Tongue (tissue), 2 donors: ENCODE results near the gene MAK.

GRCh38 chr6:10510675-10511017 lies 10.5 kb upstream of the GCNT2 start:
- RAMPAGE, long total RNA: no peak

GRCh38 chr6:10719728-10720845 lies 2.8 kb upstream of the TMEM14C start:
- RAMPAGE, long total RNA: no peak

DNA sequence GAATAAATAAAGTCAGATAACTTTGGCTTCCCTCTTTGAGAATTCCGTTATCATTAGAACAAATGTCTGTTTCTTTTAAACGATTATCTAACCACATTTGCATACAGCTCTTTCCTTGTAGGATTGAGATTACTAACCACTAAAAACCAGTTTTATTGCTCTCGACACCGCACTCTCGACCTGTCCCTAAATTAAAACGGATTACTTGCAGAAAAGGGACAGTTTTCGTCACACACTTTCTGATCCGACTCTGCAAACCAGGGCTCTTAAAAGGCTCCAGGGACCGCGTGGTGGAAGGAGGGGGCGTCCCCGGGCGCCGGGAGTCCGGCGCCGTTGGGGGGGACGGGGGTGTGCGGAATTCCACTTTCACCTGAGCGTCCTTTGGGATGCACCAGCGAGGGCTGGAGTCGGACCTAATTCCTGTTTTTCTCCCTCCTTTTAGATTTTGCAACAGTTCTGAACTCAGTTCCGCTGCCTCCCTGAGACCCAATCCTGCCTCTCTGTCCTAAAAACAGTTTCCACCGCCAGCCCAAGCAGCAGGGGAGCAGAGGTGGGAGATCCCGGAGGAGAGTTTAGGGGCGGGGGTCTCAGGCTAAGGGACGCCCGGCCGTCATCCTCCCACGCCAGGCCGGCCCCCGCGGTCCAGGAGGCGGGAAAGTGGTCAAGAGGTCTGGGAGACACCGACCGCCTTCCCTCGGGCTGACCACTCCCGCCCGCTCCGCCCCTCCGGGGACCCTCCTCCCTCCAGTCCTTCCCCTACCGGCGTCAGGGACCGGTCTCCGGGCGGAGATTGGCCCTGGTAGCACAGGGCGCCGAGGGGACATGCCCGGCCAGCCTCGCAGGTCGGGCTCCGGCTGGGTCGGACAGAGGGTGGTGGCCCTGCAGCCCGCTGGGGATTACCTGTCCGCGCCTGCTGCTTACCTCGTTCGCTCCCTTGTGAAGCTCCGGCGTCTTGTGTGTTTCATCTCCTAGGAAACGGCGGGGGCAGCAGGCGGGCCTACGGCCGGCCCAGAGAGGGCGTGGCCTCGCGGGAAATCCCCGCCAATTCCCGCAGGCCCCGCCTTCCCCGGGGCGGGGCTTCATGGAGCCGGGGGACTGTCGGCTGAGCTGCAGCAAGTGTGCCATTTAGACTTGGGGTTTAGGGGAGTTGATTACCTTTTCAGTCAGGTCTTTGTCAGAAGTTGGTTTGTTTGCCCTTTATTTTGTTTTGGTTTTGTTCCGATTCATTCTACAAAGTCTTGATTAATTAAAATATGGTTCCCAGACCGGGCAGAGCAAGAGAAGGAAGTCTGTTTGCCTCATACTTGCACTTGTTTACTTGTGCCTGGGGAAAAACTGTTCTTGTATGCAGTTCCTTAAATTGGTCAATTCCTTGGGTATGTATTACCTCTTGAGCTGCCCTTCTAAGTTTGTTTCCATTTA lies at the start of gene MAK:
Gene MAK (minus strand): TSS at position 958 of the 1,422 bp plus-strand sequence.
- RAMPAGE, long total RNA: no peak

DNA sequence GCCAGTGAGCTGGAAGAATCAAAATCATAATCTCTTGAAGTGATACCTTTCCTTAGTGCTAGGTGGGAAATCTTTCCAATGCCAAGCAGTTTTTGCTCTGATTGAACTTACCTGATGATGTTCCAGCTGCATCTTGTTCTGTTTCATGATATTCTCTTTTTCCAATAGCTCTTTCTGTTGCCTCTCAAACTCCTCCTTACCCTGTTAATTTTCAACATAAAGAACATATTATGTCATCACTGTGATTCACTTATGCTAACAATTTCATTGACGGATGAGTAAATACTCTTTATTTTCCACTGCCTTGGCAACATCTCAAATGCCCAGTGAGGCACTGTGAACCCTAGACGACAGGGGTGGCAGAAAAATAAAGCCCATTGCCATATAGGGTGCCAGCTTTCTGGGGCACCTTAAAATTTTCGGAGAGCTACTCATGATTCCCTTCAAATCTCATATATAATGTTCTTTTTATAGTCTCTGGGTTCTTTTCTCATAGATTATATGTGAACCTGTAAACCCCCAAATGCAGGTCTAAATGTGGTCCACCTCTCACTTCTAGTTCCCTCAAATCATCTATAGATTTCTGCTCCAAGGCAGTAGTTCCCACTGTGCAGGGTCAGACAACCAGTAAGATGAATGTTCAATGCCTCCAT lies 44.2 kb downstream of the NEDD9 start:
- RAMPAGE, long total RNA: no peak

GRCh38 chr6:11212557-11213101 lies 19.8 kb downstream of the NEDD9 start:
- RAMPAGE, long total RNA: no peak

- RAMPAGE, long total RNA: no peak
Measured at GRCh38 chr6:11222409-11222799, 10.1 kb downstream of the NEDD9 start.

DNA sequence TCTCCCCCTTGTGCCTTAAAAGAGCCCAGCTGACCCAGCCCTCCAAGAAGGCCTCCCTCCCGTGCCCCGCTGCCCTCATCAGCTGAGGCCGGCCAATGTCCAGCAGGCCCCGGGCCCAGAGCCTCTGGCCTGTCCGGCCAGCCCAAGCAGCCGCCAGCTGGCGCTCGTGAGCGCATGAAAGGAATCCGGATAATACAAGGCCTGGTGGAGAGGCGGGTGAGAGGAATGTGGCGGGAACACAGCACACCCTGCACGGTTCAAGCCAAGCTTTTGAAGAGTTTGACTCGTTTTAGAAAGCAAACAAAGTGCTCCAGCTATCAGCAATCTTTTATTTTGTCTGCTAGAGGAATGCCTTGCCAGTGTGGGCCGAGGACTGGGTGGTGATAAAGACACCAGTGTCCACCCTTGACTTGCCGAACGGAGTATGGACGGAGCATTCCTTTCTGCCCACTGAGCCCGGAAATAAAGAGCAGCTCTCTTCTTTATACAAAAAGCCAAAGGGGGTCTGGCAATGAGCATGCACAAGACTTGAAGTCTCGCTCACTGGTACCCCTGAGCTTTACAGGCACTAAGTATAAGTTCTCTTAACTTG lies 9.3 kb upstream of the NEDD9 start:
- RAMPAGE, long total RNA: no peak

DNA sequence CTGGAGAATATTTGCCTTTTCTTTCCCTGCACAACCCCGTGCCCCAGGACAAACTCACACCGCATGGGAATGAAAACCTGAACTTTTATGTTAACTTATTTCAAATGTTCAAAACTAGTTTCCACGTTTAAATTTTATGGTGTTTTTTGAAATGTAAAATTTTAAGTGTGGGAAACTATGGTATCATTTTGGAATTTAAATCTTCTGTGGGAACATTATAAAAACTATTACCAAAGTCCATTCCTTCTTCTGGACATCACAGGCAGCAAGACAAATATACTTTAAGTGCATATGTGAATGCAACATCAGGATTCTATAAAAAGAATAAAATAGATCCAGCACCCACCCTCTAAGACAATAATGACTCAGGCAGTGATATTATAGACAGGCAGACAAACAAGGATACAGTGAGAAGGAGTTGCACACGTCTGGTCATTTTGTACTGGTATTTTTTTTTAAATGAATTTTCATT lies 21.0 kb upstream of the NEDD9 start:
- RAMPAGE, long total RNA: no peak

DNA sequence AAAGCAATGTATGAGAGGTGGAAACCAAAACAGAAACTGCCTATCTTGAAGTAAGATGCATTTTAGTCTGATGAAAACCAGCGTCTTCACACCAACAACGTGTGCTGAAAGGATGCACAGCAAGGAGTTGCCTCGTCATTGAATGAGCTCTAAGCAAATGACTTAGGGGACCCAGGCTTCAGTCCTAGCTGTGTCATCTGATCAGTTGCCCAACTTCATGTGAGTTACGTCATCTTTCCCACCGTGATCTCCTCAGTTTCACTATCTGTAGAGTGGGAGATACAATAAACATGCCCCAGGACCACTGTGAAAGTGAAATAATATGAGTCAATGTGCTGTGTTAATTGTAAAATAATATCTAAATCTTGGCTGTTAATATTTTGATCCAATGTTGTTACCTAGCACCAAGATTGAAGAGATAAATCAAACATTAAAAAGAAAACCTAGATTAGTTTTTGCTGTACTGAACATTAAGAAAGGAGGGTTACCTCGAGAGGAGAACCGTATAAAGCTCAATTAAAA lies 134.2 kb upstream of the NEDD9 start:
- RAMPAGE, long total RNA: no peak

- RAMPAGE, long total RNA: no peak
Measured at GRCh38 chr6:11370152-11370905, 137.9 kb upstream of the NEDD9 start.

GRCh38 chr6:11430022-11430607 lies 107.4 kb upstream of the TMEM170B start:
- RAMPAGE, long total RNA: no peak

- RAMPAGE, long total RNA: no peak
Measured at GRCh38 chr6:11652849-11653758, 115.6 kb downstream of the TMEM170B start.

DNA sequence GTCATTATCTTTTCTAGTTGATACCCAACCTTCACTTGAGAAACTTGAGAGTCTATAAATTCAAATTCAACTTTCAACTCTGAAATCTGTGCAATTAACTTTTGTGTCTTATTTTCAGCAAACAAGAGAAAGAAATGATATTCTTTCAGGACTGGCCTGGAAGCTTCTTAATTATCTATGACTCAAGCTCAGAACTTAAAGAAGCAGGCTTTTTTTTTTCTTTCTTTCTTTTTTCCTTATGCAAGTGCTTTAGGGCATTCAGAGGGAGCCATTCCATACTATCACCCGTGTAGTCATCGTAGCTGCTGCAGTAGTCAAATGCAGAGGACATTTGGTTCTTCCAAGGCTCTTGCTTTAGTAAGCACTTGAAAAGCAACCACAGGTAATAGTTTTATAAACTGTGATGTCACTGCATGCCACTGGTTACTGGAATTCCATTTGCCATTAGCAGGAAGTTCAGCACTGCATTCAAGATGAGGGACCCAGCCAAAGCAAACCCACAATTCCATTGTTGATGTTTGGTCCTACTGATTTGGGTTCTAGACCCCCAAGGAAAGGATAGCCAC lies 92.9 kb downstream of the ADTRP start:
- RAMPAGE, long total RNA: no peak

GRCh38 chr6:11770048-11771440 lies 8.1 kb downstream of the ADTRP start:
- RAMPAGE, long total RNA: no peak

- RAMPAGE, long total RNA: no peak
Measured at GRCh38 chr6:11785613-11786338, 7.2 kb upstream of the ADTRP start.

DNA sequence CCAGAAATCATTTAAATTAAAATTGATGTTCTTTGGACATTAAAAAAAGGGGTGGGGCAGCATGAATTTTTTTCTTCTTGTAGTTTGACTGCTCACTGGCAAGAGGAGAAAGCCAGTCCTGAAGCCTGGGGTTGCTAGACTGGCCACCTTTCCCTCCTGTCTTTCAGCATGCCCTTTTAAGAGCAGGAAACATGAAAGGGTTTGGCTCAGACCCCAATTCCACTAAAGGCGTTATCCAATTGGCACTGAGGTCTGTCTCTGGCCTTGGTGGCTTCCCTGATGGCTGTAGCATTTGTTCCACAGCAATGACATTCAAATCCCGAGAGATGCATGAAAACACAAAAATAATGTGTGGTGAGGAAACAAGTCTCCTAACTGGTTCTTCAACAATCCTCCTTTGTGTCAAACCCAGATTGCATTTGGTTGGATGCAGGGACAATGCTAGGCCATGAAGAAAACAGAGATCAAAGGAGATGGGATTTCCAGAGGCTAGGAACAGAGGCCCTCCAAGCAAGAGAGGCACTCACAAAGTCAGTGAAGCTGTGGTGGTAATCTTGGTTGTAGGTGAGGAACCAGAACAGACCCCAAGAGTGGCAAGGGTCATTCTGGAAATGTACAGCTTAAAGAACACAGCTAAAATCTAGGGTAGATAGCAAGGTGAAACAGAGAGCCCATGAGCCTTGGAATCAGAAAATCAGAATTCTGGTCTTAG lies 56.5 kb upstream of the ADTRP start:
- RAMPAGE, long total RNA: no peak

GRCh38 chr6:11931008-11931971 lies 80.8 kb upstream of the HIVEP1 start:
- RAMPAGE, long total RNA: no peak

GRCh38 chr6:12008250-12008957 lies 3.7 kb upstream of the HIVEP1 start:
- RAMPAGE, long total RNA: no peak

- RAMPAGE, long total RNA: no peak
Measured at GRCh38 chr6:12013370-12013550, 1.1 kb downstream of the HIVEP1 start.

- RAMPAGE, long total RNA: no peak
Measured at GRCh38 chr6:12034077-12035068, 22.3 kb downstream of the HIVEP1 start.